Suprapubic skin (tissue), 4 donors: ENCODE results near the genes NSUN7, GRXCR1 and NFXL1.

GRCh38 chr4:40301499-40302071 is 33.5 kb upstream of the CHRNA9 start:
- PRO-cap = no peak
- RAMPAGE, long total RNA, 4 experiments = no peak in any of the 4 experiments

GRCh38 chr4:40420606-40421089 is 85.5 kb downstream of the CHRNA9 start:
- PRO-cap = no peak
- RAMPAGE, long total RNA, 4 experiments = no peak in any of the 4 experiments

- PRO-cap = no peak
- RAMPAGE, long total RNA, 4 experiments = no peak in any of the 4 experiments
Measured at GRCh38 chr4:40424856-40425968, 90.1 kb downstream of the CHRNA9 start.

DNA sequence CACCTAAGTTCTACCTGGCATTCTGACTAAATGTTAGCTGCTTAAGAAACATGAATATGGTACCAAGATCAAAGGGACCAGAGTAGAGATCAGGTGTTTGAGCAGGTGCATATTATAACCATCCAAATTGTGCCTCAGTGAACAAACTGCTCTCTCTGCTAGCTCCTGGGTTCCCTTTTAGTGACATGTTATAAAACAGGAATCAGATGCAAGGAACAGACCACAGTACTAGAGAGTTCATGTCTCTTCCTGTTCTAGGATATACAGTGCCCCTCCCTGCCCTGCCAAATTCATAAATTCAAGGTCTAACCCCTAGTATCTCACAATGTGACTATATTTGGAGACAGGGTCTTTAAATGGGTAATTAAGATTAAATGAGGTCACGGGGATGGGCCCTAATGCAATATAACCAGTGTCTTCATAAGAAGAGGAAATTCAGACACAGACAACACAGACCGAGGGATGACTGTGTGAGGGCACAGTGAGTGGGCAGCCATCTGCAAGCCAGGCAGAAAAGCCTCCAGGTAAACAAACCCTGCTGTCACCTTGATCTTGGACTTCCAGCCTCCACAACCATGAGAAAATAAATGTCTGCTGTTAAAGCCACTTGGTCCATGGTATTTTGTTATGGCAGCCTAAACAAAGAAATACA is 82.6 kb downstream of the RBM47 start:
- PRO-cap = no peak
- RAMPAGE, long total RNA, 4 experiments = no peak in any of the 4 experiments

- PRO-cap = unidirectional peak, plus-strand start at chr4:40749955
- RAMPAGE, long total RNA, 4 experiments = start-site peak on the plus strand in 1 of 4 experiments, at chr4:40749955-40749966 at its widest, 31 reads per replicate
Measured at GRCh38 chr4:40749594-40750528, at the start of gene NSUN7. TSS of gene NSUN7 (plus strand) at chr4:40749955.

DNA sequence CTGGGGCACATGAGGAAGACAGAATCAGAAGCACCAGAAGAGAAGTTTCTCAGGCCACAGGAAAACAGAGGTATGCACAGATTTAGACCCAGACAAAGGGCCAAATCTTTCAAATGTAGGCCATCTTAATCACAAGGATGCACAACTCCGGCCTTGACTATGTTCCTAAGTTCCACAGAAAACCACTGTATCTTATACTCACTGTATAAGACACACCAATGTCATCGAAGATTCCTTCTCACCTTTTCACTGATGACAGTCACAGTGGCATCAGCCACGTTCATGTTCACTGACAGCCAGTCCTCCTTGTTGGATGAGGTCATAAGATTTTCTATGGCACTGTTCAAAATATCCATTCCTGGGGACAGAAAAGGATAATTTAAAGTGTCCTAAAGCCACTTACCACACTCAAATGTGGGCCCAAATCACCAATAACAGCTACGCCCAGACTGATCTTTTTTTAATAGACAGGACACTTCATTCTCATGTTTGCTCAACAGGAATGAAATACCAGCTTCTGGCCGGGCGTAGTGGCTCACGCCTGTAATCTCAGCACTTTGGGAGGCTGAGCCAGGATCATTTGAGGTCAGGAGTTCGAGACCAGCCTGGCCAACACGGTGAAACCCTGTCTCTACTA is 73.8 kb downstream of the NSUN7 start:
- PRO-cap = no peak
- RAMPAGE, long total RNA, 4 experiments = no peak in any of the 4 experiments

- PRO-cap = no peak
- RAMPAGE, long total RNA, 4 experiments = no peak in any of the 4 experiments
Measured at GRCh38 chr4:41934480-41934847, 765 bp upstream of the TMEM33 start.

GRCh38 chr4:42412025-42412584 is 14.8 kb downstream of the SHISA3 start:
- PRO-cap = no peak
- RAMPAGE, long total RNA, 4 experiments = no peak in any of the 4 experiments

DNA sequence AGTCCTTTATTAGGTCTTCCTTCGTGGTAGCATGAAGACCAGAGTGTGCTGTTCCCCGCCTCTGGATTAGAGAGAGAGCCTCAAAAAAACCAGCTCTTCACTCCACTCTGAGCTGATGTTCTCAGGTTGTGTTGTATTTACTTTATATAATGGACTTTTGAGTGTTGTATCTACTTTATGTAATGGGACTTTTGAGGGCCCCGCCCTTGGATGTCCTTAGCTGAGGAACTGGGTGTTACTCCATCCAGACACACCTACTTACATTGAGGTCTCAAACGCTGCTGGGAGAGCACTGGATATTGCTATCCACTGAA is 28.2 kb downstream of the ATP8A1 start:
- PRO-cap = no peak
- RAMPAGE, long total RNA, 4 experiments = no peak in any of the 4 experiments

GRCh38 chr4:42638797-42639361 is 18.0 kb downstream of the ATP8A1 start:
- PRO-cap = no peak
- RAMPAGE, long total RNA, 4 experiments = no peak in any of the 4 experiments

DNA sequence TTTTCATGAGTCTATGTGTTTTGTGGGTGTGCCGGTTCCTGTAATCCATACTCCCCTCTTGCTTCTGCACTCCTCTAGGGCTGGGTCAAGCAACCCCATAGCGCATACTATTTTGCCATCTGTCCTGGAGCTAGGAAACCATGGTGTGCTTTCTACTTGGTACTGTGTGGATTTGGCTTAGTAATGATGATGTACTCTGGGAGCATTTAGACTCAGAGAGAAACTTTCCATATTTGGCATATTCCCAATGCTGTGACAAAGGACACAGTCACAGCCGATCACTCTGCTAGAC is 86.2 kb upstream of the GRXCR1 start:
- PRO-cap = no peak
- RAMPAGE, long total RNA, 4 experiments = no peak in any of the 4 experiments

DNA sequence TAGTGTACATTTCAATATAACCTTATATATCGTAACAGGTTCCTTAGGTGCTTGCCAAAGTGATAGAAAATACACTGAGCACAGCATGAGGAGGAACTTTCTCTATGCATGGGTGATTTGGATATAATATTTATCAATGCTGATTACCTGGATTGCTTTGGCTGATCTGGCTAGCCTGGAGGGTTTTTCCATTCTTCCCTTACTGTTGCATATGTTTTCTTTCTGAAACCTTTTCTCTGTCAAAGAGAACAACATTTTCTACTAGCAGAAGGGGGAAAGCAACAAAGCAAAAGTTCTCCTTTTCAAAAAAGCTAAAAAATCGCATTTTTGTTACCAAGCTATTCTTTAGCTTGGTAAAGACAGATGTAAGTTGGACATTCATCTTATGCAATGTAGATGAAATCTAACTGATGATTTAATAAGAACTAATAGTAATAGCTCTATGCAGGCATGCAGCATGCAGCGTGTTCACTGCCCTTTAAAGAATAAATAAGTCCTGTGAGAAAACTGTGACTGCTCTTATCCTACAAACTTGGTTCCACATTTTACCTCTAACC is at the start of gene GRXCR1:
Gene GRXCR1 (plus strand): TSS at position 424 of the 557 bp plus-strand sequence.
- PRO-cap = no peak
- RAMPAGE, long total RNA, 4 experiments = no peak in any of the 4 experiments

DNA sequence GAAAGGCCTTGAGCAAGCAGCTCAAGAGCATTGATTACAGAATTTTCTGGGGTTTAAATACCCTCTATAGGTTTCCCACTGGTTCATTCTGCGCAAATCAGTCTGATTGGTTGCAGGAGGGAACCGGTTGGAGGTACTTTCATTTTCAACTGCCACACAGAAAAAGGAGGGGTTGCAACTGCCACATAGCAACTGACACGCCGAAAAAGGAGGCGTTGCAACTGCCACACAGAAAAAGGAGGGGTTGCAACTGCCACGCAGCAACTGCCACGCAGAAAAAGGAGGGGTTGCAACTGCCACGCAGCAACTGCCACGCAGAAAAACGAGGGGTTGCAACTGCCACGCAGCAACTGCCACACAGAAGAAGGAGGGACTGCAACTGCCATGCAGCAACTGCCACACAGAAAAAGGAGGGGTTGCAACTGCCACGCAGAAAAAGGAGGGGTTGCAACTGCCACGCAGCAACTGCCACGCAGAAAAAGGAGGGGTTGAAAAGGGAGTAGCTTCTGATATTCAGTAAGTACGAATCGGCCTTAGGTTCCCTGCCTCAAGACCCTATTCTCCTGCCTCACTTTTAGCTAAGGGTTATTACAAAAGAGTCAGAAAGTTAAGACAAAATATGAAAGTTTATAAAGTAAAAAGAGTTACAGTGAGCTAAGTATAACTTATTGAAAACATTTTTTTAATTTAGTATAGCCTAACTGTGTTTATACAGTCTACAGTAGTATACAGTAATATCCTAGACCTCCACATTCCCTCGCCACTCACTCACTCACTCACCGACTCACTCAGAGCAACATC is 431.9 kb downstream of the KCTD8 start:
- PRO-cap = no peak
- RAMPAGE, long total RNA, 4 experiments = no peak in any of the 4 experiments

GRCh38 chr4:46390409-46390916 is 535 bp upstream of the GABRA2 start:
- PRO-cap = no peak
- RAMPAGE, long total RNA, 4 experiments = no peak in any of the 4 experiments

DNA sequence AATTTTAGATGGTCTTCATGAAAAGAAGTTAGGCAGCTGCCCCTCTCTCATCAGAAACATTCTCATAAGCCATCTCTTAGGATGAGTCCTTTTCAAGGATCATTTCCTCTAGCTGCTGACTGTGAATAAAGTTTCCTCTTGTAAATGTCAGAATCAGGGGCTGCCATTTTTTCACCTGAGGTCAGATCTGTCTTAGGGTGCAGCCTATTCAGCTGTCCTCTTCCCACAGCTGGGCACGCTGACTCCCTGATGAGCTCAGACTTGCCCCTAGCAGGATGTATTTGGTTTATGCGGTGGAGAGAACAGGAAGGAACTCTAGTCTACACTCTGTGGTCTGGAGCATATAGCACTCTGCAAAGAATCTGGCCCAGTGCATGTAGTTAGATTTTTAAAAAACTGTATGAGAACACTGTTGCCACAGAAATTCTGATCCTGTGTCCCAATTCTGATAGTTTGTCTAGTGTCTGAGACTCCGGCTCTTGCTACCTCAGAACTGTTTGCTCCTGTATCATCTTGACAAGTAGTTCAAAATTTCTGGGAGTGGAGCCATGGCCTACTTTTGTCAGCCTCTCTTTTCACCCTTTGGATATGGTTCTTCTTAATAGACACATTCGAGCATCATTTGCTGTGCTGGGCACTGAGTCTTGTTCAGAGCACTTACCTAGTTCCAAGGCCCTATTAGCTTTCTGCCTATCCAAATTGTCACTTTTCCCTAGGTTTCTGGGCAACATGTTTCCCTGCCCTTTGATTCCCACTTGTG is 46.7 kb downstream of the ATP10D start:
- PRO-cap = no peak
- RAMPAGE, long total RNA, 4 experiments = no peak in any of the 4 experiments

DNA sequence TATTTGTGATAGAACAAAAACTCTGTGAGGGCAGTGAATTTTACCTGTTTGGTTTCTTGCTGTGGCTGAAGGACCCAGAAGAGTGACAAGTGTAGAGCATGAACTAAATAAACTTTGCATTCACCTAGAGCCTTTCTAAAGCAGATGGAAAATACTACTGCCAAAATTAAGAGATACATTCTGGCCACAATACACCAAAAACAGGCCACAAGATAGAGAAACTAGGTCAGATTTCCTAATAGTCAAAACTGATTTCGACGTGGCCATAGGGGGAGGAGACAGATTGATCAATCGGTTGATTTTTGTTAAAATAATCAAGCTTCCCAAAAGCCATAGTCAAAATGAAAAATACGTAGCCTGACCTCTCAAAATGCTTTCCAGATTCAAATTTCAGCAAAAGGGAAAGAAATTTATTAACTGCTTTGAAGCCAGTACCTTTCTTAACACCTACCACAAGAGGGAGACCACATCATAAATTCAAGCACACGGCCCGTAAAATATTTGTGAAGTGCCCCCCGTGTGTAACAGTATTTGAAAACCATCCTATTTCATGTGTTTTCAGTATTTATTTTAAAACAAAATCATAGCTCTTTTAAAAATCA is 132.4 kb downstream of the CORIN start:
- PRO-cap = no peak
- RAMPAGE, long total RNA, 4 experiments = no peak in any of the 4 experiments

DNA sequence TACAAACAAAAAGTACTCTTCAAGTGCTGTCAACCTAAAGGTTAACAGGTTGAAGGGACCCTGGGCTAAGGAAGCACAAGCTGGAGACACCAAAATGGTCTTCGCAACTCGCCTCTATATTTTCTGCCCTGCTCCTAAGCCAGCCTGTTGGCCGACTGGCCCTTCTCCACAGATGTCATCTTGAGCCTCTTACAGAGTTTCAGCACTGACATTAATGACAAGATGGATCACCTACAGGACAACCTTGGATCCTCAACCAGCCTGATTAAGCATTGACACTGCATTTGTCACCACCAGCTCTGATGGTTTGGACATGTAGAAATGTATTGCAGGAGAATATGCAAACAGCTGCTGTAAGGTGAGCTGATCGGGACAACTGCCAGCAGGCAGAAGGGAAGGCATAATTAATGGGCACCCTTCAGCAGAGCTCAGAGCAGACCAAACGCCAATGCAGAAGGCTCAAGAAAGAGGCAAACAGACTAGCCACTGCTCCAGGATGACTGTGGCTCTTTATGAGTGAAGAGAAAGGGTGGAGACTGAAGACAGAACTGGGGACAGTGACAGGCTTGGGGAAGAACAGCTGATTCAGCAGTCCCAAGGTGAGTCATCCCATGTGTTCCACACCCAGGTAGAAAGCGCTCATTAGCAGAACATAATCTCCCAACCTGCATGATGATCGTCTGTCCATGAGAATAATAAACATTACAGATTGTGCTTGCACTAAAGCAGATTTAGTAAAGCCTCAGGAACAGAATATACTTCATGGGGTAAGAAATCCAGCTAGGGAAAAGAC is 6.8 kb downstream of the CORIN start:
- PRO-cap = no peak
- RAMPAGE, long total RNA, 4 experiments = no peak in any of the 4 experiments

DNA sequence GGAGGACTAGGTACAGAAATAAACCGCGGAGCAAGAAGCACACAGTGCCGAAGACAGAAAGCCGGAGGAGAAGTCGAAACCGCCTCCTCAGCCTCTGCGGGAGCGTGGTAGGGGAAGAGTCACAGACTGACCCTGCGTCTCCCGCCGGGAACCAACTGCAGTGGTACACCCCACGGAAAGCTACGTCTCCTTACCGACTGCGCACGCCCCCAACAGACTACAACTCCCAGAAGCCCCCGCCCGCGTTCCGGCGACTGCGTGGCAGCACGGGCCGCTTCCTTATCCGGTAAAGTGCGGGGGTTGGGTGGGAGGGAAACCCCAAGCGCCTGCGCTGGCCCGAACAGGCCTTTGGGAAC is at the start of gene NFXL1:
Gene NFXL1 (minus strand): TSS at position 165 of the 356 bp plus-strand sequence.
- PRO-cap = bidirectional peak, plus-strand start outside the sequence, minus-strand start at position 165 of the sequence
- RAMPAGE, long total RNA, 4 experiments = start-site peak on the minus strand in 4 of 4 experiments, centred at positions 152 to 192 of the sequence, 42 to 280 reads per replicate

- PRO-cap = no peak
- RAMPAGE, long total RNA, 4 experiments = start-site peak on the plus strand in 2 of 4 experiments, at chr4:48019227-48019834 at its widest, 15 to 31 reads per replicate
Measured at GRCh38 chr4:48019241-48019832, 2.8 kb downstream of the NIPAL1 start.

- PRO-cap = no peak
- RAMPAGE, long total RNA, 4 experiments = start-site peak on the minus strand in 1 of 4 experiments, at chr4:48150392-48150462 at its widest, 27 reads per replicate
Measured at GRCh38 chr4:48150082-48150817, 16.2 kb upstream of the TXK start.